AG09319 (cell line): ENCODE measurements around the gene MYOM3.

GRCh38 chr1:23534798-23535267 lies 3.8 kb upstream of the E2F2 start:
- RRBS = no CpG with 5 or more reads among the region's 4 CpGs

- RRBS = no CpG with 5 or more reads among the region's 14 CpGs
These were observed 10.5 kb downstream of the ID3 start for GRCh38 chr1:23548533-23549379.

- RRBS = no CpG with 5 or more reads among the region's 2 CpGs
These were observed 33.2 kb upstream of the ID3 start for GRCh38 chr1:23592469-23592954.

- RRBS = no CpG with 5 or more reads among the region's 4 CpGs
These were observed 40.5 kb upstream of the RPL11 start for GRCh38 chr1:23651048-23651524.

- RRBS = no CpG with 5 or more reads among the region's 5 CpGs
These were observed 2.0 kb downstream of the RPL11 start for GRCh38 chr1:23693456-23694083.

DNA sequence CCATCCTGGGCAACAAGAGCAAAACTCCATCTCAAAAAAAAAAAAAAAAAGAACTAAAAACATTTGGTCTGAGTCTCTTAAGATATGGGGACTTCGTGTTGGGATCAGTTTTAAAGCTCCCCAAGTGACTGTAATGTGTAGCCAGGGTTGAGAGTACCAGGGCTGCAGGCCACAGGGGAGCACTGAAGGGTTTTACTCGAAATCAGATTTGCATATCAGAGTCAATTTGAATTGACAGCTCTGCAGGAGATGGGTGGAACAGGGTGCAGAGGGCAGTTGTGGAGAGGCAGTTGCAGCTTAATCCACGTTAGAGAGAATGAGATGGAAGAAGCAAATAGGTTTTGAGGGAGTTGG lies 20.7 kb upstream of the ELOA start:
- RRBS = no CpG with 5 or more reads among the region's 3 CpGs

DNA sequence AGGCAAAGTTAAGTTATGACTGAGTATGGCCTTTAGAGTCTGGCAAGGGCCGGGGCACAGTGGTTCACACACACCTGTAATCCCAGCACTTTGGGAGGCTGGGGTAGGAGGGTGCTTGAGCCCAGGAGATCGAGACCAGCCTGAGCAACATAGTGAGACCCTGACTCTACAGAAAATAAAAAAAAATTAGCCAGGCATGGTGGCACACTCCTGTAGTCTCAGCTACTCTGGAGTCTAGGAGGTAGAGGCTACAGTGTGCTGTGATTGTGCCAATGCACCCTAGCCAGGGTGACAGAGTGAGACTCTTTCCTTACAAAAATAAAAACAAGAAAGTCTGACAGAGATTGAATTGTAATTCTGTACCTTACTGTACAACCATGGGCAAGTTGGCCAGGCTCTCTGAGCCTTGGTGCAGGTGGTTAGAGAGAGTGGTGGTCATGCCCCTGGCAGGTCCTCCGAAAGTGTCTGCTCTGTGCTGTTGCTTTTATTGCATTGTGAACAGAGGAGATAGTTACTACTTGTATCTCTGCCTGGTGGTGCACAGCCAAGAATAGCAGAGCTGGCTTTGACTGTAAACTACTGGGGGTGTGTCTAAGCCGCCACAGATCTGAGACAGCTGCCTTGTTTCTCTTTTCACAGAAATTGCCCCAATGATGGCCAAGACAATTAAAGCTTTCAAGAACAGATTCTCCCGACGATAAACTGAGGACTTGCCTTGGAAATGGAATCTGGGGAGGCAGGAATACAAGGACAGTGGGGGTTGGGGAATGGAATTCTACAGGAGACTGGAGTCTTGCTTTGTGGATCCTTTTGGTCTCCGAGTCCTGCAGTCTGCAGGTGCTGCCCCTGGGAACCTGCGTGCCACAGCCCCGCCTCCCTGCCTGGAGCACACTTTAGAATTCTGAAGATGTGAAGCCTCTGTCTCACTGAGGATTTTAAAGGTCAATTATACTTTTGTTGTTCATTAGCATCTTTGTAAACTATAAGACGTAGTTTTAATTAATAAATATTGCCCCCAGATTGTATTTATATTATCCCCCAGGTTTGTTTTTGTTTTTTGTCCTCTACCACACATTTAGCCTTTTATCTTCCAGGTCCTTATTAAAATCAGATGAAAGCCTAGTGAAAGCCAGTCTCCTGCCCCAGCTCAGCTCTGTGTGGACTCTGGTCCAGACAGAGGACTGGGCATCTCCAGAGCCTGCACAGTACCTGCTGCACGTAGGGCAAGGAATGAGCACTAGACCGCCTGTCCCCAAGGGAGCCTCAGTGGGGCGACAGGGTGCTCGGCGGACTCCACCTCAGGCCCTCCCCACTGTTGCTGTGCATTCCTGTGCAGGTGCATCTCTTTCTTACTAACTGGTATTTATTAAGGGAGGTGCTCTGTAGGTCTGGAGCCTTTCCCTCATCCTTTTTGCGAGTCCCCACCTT lies 16.1 kb downstream of the ELOA start:
- RRBS = no CpG with 5 or more reads among the region's 16 CpGs

GRCh38 chr1:23787142-23787741 lies 3.7 kb upstream of the LYPLA2 start:
- RRBS = no CpG with 5 or more reads among the region's 11 CpGs

- RRBS = no CpG with 5 or more reads among the region's 28 CpGs
These were observed 13.1 kb upstream of the HMGCL start for GRCh38 chr1:23838153-23838925.

- RRBS = no CpG with 5 or more reads among the region's 9 CpGs
These were observed 4.3 kb downstream of the CNR2 start for GRCh38 chr1:23908713-23909345.

- RRBS = under 1% methylated on average over 33 of the region's 65 CpGs
These were observed 557 bp upstream of the PNRC2 start for GRCh38 chr1:23958767-23959774.

DNA sequence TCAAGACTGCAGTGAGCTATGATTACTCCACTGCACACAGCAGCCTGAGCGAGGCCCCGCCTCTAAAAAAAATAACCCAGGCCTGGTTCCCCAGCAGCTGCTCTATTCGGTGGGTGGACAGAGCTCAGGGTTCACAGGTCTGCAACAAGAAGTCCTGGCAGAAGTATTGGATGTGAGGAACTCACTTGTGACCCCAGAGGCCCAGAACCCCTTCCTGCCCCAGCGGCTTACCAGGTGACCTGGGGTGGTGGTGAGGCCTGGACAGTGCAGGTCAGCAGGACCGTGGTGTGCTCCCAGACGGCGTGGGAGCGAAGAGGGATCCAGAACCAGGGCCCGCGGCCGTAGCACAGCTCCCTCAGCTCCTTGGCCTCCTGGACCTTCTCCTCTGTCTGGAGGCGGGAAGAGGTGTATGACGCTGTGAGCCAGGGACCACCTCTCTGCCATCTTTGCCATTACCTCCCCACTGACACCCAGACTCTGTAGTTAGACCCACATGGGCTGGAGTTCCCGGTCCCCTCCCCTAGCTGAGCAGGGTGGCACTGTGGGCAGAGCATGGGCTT lies 6.2 kb downstream of the MYOM3 start:
- RRBS = no CpG with 5 or more reads among the region's 14 CpGs

DNA sequence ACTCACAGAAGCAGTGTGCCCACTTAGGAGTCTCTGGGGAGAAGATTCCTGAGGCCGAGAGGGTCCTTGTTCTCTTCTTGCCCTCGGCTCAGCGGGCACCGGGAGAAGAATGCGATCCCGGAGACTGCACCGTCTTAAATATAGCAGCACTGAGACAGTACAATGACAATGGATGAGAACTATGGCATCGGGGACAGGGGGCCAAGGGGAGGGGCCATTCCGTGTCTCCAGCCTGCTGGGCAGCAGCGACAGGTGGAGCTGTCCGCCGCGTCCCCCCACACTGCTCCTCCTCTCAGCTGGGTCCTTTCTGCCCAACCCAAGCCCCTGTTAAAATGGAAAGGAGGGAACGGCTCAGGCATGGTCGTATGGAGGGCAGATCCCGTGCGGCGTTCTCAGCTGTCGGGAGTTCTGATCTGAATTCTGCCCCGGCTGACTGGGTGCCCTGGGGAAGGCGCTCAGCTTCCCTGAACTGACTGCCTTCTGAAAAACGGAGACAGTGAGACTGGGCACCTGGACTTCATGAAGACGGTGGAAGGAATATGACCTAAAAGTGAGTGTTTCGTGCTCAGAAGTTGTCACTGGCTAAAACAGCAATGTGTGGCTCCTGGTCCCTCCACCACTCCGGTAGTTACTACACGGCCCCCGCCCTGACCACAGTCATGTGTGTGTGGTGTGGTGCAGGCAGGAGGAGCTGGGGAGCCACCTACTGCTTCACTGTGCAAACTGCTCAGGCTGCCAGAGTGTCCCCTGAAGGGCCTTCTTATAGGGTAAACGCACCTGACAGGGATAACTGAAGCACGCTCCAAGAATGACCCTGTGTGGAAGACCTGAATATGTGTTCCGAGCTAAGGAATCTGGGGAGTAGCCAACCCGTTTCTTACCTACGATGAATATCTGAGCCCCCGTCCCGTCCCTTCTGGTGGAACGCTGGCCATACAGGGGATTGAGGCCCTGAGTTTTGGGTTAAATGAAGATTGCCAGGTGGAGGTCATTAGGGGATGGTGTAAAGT lies at the start of gene MYOM3:
Gene MYOM3, minus strand, starts transcription at position 111 of the 1,010 bp plus-strand sequence.
- RRBS = no CpG with 5 or more reads among the region's 35 CpGs

DNA sequence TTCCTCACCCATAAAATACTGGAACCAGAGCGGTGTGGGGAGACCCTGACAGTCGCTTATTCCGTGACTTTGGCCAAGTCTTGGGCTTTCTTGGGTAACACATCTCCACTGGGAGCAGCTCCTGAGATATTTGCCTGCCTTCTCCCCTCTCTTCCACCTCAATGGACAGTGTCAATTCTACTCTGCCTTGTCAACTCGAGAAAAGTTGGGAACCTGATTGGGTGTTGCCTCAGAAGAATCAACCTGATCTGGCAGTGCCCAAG lies 10.9 kb downstream of the NIPAL3 start:
- RRBS = no CpG with 5 or more reads among the region's 4 CpGs

- RRBS = no CpG with 5 or more reads among the region's 7 CpGs
These were observed 14.9 kb upstream of the NCMAP start for GRCh38 chr1:24540900-24541472.

DNA sequence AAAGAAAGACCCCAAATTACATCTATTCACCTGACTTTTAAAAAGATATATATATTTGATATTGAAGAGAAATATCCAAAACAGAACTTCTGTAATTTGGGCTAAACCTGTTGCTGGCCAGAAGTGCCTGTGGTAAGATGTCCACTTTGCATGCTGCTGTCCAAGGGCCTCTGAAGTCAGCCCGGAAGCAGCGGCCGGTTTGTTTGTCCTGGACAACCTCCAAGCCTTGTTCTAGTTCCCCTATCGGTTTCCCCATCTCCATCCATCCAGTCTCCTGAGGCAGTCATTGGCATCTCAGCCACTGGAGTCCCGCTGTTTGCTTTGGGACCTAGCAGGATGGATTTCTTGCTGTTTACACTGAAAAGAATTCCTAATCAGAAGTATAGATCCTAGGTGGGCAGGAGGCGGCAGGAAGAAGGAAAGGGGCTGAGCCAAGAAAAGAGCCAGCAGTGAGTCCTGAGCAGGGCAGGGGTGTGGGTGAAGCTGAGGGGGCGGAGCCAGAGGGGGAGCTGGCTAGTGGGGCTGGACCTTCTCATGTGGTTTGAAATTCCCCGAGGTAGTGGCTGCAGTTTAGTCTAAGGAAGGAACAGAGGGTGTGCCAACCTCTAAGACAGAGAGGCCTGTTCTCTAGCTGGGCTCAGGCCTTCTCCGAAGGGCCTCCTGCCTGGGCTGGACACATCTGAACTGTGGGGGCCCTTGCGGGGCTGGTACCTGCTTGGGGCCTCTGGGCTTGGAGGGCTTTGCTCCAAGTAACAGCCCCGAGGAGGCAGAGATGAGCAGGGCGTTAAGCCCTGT lies 3.3 kb downstream of the NCMAP start:
- RRBS = no CpG with 5 or more reads among the region's 12 CpGs

DNA sequence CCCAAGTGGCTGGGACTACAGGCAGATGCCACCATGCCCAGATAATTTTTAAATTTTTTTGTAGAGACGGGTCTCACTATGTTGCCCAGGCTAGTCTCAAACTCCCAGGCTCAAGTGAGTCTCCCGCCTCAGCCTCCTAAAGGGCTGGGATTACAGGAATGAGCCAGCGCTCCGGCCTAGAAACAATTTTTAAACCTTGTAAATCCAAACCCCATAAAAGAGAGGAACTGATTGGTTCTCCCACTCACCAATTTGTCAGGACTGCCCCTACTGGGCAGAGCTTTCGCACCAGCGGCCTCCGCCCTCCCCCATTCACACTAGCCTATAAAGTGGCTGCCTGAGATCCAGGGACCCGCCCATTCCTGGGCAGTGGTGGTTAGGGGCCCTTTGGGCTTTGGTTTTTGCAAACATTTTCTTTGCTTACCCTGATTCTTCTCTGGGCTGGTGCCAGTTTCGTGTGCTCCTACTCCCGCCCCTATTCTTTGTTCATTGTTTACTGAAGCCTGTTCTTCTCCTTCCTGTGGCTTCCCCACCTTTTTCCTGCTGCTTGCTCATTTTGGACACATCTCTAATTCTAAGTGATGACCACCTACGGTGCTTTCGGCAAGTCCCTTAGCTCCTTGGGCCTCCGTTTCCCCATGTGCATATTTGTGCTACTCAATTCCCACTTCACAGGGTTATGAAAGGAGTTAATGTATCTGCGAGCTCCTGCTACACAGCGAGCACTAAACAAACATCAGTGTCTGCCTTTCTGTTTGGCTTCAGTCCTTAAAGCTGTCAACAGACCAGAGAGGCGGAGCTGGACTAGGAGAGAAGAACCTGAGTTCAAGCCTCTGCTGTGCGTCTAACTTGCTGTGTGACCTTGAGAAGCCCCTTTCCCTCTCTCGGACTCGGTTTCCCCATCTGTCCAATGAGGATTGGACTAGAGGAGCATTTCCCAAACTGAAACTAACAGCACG lies 39.8 kb upstream of the CLIC4 start:
- RRBS = no CpG with 5 or more reads among the region's 20 CpGs

- RRBS = no CpG with 5 or more reads among the region's 16 CpGs
These were observed 1.4 kb downstream of the CLIC4 start for GRCh38 chr1:24746654-24746991.

DNA sequence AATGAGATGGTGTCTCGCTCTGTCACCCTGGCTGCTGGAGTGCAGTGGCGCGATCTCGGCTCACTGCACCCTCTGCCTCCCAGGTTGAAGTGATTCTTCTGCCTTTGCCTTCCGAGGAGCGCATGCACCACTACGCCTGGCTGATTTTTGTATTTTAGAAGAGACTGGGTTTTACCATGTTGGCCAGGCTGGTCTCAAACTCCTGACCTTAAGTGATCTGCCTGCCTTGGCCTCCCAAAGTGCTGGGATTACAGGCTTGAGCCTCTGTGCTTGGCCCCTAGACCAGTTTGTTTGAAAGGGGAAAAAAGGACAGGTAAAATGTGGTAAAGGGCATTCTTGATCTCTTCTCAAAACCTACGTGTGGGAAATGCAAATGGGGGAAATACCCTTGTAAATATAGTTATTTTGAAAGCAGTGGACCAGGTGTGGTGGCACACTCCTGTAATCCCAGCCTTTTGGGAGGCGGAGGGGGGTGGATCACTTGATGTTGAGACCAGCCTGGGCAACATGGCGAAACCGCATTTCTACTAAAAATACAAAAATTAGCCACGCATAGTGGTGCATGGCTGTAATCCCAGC lies 3.4 kb downstream of the CLIC4 start:
- RRBS = no CpG with 5 or more reads among the region's 12 CpGs

DNA sequence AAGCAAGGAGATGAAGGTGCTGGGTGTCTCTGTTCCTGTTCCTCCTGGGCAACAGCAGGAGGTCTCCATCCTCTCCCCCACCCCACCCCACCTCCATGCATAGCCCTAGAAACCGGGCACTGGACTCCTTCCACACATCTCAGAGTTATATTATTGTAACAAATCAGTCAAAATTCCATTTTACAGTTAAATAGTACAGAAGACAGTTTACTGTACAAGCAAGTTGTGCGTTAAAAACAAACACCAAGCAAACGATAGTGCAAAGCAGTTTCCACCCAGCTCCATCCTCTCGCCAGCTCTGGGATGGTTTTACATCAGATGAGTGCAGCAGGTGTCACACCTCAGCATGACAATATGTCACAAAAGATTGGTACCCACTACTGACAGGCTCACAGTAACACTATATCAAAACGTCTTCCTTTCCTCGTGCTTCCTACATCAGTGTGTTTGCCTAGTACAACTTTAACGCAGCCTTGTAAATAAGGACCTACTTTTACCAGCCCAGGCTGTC lies 30.6 kb downstream of the RUNX3 start:
- RRBS = no CpG with 5 or more reads among the region's 7 CpGs